A172 (cell line): ENCODE results near the genes NPEPL1 and NELFCD.

DNA sequence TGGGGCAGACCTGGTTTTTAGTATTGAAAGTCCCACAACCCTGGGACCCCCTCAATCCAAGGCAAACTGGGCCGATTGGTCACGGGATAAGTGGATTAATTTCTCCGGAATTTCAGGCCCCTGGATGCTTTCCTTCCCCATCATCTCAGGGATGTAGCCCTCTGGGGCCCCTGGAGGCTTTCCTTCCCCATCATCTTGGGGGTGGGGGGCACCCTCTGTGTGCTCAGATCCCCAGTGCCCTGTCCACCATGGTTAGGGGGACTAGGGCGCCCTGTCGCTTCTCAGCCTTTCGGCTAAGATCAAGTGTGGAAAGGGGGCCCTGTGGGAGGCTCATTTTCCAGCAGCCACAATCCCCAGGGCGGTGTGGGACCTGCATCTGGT, 64.1 kb upstream of the PMEPA1 start:
- RAMPAGE, long total RNA = no peak

DNA sequence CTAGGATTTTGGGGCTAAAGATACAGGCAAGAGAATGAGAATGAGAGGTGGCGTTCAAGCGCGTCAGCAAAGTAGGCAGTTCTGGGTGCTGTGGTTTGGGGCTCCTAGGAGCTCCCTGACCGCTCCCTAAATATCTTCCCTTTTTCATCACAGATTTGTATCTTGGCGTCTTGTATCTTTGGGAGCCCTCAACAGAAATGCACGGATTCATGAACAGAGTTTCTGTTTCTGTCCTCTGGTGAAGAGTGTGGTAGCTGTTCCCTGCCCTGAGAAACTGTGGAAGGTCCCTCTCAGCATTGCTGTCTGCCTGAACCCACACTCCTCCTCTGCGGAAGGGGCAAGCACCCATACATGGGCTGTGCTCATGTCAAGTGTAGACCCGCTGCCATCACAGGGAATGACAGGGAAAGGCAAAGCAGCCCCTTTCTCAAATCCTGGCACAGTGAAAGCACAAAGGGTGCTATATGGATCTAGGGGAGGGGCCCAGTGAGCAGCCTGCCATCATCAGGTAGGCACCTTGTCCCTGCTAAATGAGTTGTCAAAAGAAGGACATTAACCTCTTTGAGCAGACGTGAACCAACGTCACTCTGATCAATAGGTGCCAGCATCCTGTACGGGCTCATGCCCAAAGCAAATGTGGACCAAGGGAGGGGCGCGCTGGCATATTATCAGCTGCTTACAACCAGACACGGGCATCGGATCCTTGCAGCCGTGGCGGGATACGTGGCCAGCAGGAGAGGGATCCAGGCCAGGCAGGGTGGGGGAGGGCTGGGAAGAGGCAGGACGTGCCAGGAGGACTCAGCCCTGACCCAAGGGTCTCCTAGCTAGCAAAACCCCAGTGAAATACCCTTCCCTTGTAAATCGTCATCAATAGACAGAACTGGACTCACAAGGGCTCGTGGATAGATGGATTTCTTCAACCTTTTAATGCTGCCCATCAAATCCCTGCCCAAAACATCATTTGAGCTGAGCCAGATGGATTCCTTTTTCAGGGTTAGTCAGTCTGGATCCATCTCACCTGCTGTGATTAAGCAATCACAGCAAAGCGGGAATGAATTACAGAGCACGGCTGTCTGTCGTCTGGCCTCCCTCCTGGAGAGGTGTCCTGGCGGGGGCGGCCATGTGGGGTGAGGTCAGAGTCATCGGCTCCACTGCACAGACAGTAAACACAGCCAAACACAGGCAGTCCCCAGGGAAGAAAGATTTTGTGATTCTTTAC, 209.6 kb upstream of the C20orf85 start:
- RAMPAGE, long total RNA = no peak

- RAMPAGE, long total RNA = no peak
These were observed 191.2 kb upstream of the C20orf85 start for GRCh38 chr20:57959535-57959871.

- RAMPAGE, long total RNA = no peak
These were observed 96.1 kb upstream of the C20orf85 start for GRCh38 chr20:58054508-58055070.

DNA sequence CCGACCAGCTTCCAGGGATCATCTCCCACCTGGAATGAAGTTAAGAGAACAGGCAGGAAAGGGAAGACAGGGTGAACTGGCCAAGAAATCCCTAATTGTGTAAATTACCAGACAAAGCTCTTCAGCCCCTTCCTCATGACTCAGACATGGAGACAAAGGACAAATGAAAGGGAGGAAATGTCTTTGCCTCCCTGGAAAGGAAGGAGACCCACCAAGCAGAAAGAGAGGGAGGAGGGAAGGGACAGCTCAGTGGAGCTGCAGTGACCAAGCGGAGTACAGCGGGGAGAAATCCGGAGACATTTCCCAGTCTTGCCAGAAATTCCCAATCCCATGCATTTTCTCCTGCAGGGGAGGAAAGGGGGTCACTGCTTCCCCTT, 76.5 kb upstream of the C20orf85 start:
- RAMPAGE, long total RNA = no peak

DNA sequence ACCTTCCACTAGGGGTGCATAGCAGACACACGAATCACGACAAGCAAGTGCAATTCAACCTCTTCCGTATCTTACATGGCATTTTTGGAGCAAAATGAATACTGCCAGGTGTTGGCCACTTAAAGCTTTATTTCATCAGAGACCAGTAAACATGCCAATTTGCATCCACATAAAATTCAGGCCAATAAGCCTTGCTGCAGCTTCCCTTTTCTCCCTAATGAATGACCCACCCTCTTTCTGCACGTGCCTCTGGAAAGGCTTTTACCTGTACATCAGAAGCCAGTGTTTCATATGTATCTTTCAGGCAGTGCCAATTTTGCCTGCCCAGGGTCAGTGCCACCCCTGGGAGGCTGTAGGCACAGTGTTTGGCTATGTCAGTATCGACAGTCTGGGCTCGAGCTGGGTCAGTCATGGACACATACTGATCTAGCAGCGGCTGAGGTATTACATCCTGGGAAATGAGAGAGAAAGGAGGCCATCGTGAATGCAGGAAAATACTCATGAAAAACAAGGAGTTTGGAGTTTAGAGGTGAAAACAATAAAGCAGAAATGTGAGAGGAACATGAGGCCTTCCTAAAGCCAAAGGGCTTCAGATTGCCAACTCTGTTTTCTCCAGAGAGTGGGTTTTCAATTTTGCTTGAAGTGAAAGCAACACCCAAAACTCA, 11.1 kb upstream of the ANKRD60 start:
- RAMPAGE, long total RNA = no peak

GRCh38 chr20:58336453-58337062, 27.0 kb downstream of the RAB22A start:
- RAMPAGE, long total RNA = no peak

DNA sequence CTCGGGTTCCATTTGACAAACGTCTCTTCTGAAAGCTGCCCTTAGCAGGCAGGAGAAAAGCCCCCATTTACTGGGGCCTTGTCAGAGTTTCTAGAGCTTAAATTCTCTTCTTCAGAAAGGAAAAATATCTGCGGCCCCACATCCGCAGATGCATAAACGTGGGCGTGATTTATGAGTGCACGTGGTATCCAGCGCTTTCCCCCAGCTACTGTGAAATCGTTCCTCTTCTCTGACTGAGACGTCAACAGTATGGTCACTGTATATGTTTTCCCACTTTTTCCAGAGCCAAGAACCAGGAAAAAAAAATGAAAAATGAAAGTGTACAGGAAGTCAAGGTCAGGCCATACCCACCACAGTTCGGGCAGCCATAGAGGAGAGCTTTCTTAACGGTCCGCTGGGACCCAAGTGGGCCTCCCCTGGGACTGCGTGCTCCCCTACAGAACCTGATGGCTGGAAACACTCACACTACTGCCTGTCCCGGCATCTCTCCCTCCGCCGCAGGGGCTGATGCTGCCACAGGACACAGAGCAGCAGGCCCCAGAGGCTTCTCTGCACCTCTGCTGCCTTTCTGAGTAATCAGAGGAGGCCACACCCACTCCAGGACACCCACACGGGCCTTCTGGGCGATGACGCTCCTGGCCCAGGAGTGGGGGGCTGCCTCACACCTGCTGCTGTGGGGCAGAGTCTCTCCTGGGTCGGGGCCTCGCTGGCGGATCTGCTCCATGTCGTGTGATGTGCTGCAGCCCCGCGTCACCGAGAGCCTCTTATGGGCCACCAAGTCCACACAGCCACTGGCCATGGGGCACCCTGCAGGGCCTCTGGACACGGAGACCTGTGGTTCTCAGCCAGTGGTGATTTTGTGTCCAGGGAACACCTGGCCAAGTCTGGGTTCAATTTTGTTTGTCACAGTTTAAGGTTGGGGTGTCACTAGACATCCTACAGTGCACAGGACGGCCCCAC, 16.4 kb upstream of the STX16 start:
- RAMPAGE, long total RNA = no peak

DNA sequence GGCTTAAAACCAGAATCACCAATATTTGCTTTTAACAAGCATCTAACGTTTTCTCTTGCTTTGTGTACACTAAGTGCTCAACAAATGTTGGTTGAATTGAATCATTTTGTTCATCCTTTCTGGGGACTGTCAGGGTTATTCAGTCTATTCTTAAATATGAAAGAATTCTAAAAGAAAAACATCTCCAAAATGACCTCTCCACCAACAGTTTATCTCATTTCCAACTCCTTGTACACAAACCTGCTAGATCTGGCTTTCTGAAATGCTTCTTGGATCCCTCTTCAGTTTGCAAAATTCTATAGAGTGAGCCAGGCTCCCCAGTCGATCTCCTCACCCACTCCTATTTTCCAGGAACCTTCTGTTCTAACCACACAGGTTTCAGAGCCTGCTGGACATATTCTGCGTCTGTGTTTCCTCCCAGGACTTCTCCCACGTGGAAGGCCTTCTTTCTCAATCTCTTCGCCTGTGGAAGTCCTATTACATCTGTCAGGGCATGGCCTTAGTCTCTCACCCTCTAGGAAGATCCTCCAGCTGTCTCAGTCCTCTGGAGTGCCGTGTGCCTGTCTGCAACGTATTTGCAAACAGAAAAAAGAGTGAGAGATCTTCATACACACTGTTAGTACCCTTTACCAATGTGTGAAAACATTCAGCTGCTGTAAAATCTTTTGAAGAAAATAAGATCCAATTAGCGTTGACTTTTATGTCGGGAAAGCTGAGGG, 1.8 kb upstream of the NPEPL1 start:
- RAMPAGE, long total RNA = no peak

- RAMPAGE, long total RNA = no peak
These were observed at the start of gene NPEPL1 for GRCh38 chr20:58692418-58693011. Gene NPEPL1 (plus strand): TSS chr20:58692800.

GRCh38 chr20:58722290-58722525, 29.6 kb downstream of the NPEPL1 start:
- RAMPAGE, long total RNA = no peak

GRCh38 chr20:58840332-58840989, 50.8 kb upstream of the GNAS start:
- RAMPAGE, long total RNA = no peak

GRCh38 chr20:58854126-58854532, 37.1 kb upstream of the GNAS start:
- RAMPAGE, long total RNA = no peak

- RAMPAGE, long total RNA = no peak
These were observed 4.2 kb upstream of the GNAS start for GRCh38 chr20:58887057-58887323.

GRCh38 chr20:58896126-58896893, 5.1 kb downstream of the GNAS start:
- RAMPAGE, long total RNA = no peak

GRCh38 chr20:58980716-58981845, at the start of gene NELFCD:
Gene NELFCD (plus strand): TSS chr20:58981256.
- RAMPAGE, long total RNA = no peak

DNA sequence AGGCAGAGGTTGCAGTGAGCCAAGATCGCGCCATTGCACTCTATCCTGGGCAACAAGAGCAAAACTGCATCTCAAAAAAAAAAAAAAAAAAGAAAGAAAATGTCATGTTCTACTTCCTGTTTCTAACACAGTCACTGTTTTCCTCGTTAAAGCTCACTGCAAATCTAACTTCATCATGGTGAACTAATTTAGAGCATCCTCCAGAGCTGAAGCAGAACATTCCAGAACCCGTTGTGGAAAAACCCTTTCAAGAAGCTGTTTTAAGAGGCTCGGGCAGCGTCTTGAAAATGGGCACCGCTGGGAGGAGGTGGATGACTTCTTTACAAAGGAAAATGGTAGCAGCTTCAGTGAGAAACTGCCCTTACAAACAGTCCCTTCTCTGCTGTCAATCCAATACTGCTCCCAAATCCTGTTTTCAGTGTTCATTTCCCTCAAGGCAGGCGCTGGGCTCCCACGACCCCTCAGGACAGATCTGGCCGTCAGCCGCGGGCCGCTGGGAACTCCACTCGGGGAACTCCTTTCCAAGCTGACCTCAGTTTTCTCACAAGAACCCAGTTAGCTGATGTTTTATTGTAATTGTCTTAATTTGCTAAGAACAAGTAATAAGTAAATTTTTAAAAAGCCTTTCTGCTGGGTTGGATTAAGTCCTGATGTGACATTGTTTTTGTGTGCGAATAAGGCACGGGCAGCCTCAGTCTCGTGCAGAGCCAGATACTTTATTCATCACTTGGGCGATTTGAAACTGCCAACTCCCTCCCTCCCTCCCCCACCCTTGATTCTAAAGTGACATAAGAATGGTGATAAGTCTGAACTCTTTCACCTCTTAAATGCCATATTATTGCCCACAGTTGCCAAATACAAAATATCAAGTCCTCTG, 12.3 kb downstream of the CTSZ start:
- RAMPAGE, long total RNA = no peak

GRCh38 chr20:59002227-59002570, 4.9 kb downstream of the CTSZ start:
- RAMPAGE, long total RNA = no peak

- RAMPAGE, long total RNA = no peak
These were observed 891 bp upstream of the CTSZ start for GRCh38 chr20:59007656-59008634.

DNA sequence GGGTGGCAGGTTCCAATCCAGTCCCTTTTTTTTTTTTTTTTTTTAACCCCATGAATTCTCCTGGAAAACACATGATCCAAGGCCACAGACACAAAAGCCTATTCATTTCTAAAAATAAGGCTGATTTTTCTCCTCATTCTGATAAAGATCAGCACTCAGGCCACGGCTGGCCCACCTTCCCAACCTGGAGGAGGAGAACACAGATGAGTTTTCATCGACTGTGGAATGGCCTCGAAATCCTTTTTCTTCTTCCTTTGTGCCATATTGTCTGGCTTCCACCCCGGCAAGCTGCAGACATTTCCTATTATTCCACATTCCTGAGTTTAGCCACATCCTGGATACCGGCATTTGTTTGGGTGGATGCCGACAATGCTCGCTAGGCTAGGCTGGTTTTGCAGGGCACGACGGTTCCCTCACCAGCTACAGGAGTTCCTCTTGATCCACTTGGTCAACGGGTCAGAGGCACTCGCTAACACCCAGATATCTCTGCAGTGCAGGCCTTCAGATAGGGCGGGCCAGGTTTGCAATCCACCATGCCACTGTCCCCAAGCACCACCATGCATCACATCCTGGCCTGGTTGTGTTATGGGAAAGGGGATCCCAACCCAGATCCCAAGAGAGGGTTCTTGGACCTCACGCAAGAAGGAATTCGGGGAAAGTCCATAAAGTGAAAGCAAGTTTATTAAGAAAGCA, 4.0 kb upstream of the CTSZ start:
- RAMPAGE, long total RNA = no peak